AG09319 (cell line): Measurements from ENCODE around the gene ADCY7.

GRCh38 chr16:50236915-50237405, 29.4 kb upstream of the ADCY7 start:
- RRBS: no CpG with 5 or more reads among the region's 8 CpGs

DNA sequence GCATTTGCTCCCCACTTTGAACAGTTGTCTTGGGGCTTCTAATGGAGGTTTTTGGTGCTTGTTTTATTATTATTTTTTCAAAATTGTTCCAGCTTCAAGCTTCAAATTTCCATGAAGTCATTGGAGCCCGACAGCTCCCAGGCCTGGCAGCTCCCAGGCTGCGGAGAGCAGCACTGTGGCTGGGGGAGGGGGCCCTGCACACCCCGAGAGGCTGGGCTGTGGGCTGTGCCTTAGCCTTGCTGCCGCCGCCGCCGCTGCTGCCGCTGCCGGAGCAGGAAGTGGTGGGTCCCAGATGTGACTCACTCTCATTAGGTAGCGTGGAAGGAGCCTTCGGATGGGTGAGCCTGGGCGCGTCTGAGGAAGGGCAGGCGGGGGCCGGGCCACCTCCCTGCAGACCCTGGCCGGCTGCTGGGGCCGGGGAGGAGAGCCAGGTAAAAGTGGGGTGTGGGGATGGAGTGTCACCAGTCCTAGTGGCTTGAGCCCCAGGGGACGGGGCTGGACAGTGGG, at the start of gene ADCY7:
Gene ADCY7 (plus strand): TSS at position 302 of the 507 bp plus-strand sequence.
- RRBS: no CpG with 5 or more reads among the region's 18 CpGs

GRCh38 chr16:50272056-50272528, 5.7 kb downstream of the ADCY7 start:
- RRBS: no CpG with 5 or more reads among the region's 8 CpGs

DNA sequence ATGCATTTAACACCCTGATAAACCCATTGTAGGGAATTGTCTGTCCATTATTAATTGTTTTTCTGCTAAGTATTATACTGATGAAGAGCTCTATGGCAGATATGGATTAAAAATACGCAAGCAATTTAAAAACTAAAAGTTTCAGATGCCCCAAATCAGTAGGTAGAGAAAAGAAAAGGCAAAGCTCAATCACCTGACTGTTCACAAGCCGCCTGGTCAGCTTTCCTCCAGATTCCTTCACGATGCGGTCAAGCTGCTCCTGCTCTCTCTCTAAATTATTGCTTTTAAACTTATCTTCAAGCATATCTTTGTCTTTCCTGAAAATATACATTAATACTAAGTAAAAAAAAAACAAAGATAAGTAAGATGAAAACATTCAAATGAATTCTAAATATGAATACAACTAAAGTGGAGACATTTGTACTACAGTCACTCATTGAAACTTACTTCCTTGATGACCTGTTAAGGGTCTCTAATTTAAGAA, 35.4 kb downstream of the BRD7 start:
- RRBS: no CpG with 5 or more reads among the region's 4 CpGs

DNA sequence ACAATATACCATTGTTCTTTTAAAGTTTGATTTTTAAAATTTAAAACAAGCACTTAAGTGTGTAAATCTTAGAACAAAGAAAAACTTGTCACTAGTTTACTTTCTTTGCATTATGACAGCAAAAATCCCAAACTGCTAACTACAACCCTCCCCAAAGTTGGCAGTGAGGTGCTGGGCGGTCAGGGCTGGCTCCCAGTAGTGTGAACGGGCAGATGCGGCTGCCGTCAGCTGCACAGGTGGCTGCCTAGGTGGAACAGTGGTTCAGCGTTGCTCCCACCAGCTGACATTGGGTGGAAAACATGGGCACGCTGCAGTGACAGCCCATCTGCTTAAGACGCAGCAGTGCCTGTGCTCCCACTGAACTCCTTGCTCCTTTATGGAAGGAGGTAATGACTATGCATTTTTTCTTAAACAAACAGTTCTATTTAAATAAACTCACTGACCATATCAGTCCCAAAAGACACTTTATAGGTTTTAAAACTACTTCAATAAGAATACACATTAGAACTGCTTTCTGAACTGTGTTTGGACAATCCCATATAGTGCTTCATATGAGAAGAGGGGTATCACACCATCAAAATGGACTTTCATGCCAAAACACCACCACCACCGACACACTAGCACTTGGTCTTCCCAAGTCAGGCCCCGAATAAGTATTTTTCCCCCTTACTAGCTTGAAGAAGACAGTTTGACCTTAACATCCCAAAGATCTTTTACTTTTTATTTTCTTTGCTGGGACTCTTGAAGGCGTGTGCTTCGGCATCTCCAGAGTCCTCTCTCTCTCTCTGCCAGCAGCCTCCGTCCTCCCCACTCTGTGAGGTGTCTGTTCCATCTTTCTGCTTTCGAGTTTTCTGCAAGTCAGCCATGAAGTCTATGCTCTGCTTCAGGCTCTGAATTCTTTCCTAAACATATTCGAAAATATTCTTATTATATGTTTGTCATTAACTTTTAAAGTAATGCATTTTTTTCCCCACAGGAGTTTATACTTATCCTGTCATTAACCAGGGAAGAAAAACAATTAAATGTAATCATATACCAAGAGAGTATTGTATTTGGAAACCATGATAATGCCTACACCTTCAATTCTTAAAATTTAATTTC, 34.4 kb downstream of the BRD7 start:
- RRBS: no CpG with 5 or more reads among the region's 14 CpGs

GRCh38 chr16:50552404-50553252, 4.4 kb downstream of the NKD1 start:
- RRBS: no CpG with 5 or more reads among the region's 9 CpGs

- RRBS: no CpG with 5 or more reads among the region's 11 CpGs
Measured at GRCh38 chr16:50602542-50603013, 54.4 kb downstream of the NKD1 start.

GRCh38 chr16:50684574-50685781, 3.9 kb upstream of the SNX20 start:
- RRBS: no CpG with 5 or more reads among the region's 21 CpGs

DNA sequence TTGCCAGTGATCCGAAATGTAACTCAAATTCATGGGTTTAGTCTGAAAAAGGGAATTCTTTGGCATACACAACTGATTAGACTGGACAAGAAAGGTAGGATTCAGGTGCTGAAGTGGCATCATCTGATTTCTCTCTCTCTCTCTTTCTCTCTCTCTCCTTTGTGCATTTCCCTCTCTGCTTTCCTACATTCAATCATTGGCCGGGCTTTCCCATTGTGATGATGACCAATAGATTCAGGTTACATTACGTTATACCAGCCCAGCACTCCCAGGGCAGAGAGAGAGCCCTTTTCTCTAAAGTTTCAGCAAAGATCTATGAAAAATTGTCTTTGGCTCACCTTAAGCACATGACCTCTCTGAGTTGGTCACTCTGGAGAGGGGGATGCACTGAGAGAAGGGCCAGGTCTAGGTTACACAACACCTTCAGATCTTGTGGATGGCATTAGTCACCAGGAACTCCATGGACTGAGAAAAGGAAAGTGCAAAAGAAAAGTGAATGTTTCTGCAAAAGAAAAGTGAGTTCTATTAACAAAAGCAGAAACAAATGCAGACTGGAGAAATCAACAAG, 253.2 kb upstream of the SALL1 start:
- RRBS: no CpG with 5 or more reads among the region's 3 CpGs

DNA sequence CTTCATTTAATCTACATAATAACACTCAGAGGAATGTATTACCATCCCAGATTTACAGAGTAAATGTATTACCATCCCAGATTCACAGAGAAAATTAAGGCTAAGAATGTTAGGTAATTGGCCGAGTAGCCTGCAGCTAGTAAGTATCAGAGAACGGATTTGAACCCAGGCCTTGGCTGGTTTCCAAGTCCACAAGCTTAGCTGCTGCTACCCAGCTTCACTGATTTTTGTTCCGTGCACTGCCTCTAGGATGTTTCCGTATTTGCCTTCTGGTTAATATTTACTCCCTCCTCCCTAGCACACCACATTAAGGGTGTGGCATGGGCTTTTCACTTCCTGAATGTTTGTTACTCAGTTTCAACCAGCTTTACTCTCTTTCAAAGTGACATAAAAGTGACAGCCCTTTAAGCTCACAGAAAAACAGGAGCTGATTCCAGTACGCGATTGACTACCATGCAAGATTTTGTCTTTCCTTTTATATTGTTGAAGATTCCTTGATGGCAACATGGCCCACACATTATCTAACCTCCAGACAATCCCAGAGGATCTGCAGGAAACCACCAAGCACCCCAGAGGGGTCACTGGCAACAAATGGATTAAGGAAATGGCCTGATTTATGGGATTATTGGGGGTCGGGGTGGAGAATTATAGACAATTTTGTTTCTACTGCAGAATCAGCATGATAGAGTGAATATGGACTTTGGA, 26.7 kb upstream of the TOX3 start:
- RRBS: no CpG with 5 or more reads among the region's 7 CpGs

DNA sequence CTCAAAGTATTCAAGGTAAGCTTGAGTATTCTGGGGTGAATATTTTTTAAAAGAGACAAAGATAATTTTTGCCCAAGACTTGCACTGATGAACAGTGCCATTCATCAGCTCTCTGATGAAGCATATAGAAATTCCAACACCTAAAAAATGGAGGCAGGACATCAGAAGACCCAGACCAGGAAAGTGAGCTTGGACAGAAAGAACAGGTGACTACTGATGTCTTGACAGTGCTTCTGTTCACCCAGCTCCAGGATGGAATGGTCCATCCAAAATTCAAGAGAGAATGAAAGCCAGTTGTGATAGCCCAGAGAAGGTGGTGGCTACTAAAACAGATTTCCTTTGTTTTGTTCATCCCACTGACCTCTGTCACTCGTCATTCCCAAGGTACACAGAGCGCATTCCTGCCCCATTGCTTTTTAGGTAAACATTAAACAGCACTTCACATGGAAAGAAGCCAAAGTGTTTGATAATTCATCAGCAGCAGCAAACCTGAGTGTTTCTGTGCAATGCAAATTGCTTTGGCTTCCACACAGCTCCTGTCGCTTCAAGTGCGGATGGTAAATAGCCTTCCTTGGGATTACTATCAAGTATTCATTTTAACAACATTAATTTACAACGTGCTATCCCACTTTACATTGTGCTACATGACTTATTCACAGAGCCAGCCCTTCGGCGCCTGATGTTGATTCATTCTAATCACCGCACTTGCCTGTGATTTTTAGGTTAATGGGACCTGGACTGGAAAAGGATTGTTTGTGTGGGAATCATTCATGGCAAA, 65.0 kb upstream of the TOX3 start:
- RRBS: no CpG with 5 or more reads among the region's 8 CpGs

GRCh38 chr16:52679943-52680235, 132.9 kb upstream of the TOX3 start:
- RRBS: no CpG with 5 or more reads among the region's 1 CpG

GRCh38 chr16:53061542-53062384, 7.0 kb downstream of the CHD9 start:
- RRBS: no CpG with 5 or more reads among the region's 7 CpGs

DNA sequence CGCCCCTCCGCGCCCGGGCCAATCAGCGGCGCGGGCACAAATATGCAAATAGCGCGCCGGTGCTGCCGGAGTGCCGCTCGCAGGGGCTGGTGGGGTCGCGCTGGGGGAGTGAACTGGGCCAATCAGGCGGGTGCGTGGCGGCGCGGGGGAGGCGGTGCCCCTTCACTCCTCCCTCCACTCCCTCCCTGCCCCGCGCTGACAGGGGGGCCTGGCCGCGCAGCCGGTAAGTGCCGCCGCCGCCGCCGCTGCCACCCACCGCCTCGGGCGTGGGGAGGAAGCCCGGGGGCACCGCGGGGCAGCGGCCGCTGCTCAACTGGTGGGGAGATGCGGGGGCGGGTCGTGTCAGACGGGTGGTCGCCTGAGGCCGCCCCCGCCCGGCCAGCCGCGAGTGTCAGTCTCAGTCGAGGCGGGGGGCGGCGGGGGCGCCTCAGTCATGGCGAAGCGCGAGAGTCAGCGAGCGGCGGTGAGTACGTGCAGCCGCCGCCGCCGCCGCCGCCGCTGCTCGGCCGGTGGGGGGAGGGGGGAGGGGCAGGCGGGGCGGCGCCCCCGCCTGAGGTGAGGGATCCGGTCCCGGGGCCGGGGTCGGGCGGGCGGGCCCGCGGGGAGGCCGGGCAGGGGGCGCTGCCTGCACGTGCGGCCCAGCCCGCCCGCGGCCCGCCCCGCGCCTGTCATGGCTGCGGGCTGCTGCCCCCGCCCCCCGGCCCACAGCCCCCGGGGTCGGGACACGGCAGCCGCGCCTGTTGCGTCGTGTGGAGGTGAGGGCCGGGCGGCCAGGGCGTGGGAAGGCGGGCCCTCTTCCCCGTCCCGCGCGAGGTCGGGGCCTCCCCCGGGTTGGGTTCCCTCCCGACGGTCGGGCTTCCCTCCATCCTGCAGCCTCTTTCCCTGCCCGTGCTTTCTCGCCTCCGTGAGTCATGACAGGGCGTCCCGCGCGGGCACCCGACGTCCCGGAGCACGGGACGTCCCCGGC, 76.3 kb downstream of the CHD9 start:
- RRBS: under 1% methylated on average over 37 of the region's 128 CpGs

- RRBS: no CpG with 5 or more reads among the region's 5 CpGs
Measured at GRCh38 chr16:53138005-53139257, 83.6 kb downstream of the CHD9 start.

DNA sequence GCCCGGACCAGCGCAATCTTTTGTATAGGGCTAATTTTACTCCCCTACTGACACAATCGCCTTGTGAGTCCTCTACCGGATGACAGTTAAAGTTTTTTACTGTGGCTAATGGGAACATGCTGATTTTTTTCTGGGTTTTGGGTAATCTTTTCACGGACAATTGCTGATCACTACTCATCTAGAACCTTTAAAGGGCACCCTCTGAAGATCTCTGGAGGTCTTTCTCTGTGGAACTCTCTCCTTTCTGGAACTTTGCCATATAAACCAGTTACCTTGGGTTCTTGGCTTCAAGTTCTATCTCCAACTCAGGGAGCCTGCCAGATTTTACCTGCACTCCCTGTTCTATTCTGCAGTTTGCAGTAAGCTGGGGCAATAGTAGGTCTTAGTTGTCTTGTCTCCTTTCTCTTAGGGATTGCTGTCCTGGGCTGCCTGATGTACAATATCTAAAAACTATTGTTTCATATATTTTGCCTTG, 120.2 kb downstream of the CHD9 start:
- RRBS: 95% methylated on average over 2 of the region's 5 CpGs

- RRBS: no CpG with 5 or more reads among the region's 2 CpGs
Measured at GRCh38 chr16:53219594-53220185, 164.9 kb downstream of the CHD9 start.

- RRBS: no CpG with 5 or more reads among the region's 1 CpG
Measured at GRCh38 chr16:53476731-53476983, 26.4 kb downstream of the AKTIP start.

GRCh38 chr16:53519361-53519692, 16.3 kb upstream of the AKTIP start:
- RRBS: no CpG with 5 or more reads among the region's 6 CpGs

- RRBS: no CpG with 5 or more reads among the region's 7 CpGs
Measured at GRCh38 chr16:53714439-53715261, 10.7 kb downstream of the FTO start.